Peripheral blood mononuclear cell (primary cell): ENCODE results near the gene HVCN1.

DNA sequence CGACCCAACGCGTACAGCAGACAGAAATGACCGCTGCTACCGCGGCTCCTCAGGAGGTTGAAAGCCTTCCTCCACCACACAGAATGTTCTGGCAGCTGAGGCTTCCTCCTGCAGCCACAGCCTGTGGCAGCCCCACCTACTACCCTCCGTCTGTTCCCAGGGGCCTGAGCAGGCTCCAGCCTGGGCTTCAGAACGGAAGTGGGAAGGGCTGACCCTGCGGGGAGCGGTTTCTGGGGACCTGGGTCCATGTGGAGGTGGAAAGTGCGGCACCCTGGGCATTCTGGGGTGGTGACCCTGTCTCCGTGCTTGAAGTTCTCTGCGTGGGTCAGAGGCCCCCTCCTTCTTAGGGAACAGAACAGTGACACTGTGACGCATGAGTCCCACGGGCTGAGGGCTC lies 9.7 kb downstream of the MMAB start:
- PRO-cap, 8 experiments, result no peak in any of the 8 experiments

GRCh38 chr12:109845087-109845780 lies 12.0 kb upstream of the TRPV4 start:
- PRO-cap, 8 experiments, result no peak in any of the 8 experiments

GRCh38 chr12:109908214-109908787 lies 8.2 kb downstream of the TCHP start:
- PRO-cap, 8 experiments, result no peak in any of the 8 experiments

- PRO-cap, 8 experiments, result no peak in any of the 8 experiments
Observed at GRCh38 chr12:109932658-109933436, 32.8 kb downstream of the TCHP start.

DNA sequence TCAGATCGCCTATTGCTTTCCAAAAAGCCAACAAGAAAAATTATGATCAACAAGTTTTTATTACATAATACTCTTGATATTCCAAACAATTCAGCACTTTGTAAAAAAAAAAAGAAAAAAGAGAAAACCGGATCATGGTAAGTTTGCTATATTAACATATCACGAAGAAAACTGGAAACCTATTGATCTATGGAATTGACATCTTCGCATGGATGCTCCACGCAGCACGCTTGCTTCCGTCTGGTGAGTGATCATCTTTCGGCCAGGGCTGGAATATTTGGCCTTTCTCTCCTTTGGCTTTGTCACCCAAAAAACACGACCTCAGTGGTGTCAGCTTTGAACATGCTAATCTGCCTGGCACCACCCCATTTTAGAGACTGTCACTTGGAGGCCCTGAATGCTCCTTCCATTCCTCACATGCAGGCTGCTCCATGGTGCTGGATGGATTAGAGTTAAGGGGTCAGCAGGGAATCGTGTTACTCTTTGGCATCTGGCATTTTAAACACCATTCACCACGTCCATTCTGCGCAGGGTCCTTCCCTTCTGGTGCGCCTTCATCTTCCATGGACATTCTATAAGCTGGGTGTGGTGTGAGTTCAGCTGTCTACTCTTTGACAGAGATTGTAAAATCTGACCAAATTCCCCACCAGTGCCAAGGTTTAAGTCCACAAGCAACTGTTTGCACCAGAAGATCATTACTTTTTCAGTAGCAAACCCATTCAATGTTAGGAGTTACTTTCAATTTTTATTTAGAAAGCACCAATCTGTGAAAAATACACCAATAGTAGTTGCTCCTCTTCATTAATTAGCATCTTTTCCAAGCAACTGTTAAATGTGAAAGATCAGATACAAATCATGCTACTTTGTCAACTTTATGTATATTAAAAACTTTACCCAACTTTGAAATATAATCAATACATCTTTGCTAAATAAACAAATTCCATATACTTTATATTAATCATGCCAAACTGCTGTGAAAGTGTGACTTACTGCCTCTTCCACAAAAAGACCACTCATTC lies 47.8 kb downstream of the GIT2 start:
- PRO-cap, 8 experiments, result no peak in any of the 8 experiments

- PRO-cap, 8 experiments, result no peak in any of the 8 experiments
Observed at GRCh38 chr12:110023307-110024367, 24.4 kb downstream of the ANKRD13A start.

DNA sequence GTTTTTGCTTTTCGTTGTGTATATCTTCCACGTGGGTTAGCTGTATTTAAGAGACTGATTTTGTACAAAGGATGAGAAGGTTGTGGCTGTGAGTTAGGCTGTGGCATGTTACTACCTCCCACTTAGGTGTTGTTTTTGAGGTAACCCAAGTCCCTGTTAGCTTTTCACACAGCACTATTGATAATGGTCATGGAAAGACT lies 12.5 kb downstream of the C12orf76 start:
- PRO-cap, 8 experiments, result no peak in any of the 8 experiments

- PRO-cap, 8 experiments, result no peak in any of the 8 experiments
Observed at GRCh38 chr12:110199594-110200199, 75.5 kb downstream of the IFT81 start.

GRCh38 chr12:110340605-110341120 lies 59.6 kb downstream of the ATP2A2 start:
- PRO-cap, 8 experiments, result peak in 1 of 8 experiments; most common plus-strand start chr12:110340665 (in 1)

DNA sequence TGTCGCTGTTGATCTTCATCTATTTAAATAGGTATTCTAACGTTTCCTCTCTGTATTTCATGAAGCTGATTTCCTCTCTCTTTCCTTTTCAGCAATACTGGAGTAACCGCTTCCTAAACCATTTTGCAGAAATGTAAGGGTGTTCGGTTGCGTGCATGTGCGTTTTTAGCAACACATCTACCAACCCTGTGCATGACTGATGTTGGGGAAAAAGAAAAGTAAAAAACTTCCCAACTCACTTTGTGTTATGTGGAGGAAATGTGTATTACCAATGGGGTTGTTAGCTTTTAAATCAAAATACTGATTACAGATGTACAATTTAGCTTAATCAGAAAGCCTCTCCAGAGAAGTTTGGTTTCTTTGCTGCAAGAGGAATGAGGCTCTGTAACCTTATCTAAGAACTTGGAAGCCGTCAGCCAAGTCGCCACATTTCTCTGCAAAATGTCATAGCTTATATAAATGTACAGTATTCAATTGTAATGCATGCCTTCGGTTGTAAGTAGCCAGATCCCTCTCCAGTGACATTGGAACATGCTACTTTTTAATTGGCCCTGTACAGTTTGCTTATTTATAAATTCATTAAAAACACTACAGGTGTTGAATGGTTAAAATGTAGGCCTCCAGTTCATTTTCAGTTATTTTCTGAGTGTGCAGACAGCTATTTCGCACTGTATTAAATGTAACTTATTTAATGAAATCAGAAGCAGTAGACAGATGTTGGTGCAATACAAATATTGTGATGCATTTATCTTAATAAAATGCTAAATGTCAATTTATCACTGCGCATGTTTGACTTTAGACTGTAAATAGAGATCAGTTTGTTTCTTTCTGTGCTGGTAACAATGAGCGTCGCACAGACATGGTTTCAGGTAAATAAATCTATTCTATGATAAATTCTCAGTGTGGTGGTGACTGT lies 53.0 kb downstream of the ANAPC7 start:
- PRO-cap, 8 experiments, result no peak in any of the 8 experiments

GRCh38 chr12:110469035-110469632 lies 489 bp downstream of the FAM216A start:
- PRO-cap, 8 experiments, result peak in 8 of 8 experiments; most common plus-strand start chr12:110469535 (in 6); most common minus-strand start chr12:110469452 (in 6)

- PRO-cap, 8 experiments, result no peak in any of the 8 experiments
Observed at GRCh38 chr12:110537483-110538330, 35.6 kb downstream of the RAD9B start.

DNA sequence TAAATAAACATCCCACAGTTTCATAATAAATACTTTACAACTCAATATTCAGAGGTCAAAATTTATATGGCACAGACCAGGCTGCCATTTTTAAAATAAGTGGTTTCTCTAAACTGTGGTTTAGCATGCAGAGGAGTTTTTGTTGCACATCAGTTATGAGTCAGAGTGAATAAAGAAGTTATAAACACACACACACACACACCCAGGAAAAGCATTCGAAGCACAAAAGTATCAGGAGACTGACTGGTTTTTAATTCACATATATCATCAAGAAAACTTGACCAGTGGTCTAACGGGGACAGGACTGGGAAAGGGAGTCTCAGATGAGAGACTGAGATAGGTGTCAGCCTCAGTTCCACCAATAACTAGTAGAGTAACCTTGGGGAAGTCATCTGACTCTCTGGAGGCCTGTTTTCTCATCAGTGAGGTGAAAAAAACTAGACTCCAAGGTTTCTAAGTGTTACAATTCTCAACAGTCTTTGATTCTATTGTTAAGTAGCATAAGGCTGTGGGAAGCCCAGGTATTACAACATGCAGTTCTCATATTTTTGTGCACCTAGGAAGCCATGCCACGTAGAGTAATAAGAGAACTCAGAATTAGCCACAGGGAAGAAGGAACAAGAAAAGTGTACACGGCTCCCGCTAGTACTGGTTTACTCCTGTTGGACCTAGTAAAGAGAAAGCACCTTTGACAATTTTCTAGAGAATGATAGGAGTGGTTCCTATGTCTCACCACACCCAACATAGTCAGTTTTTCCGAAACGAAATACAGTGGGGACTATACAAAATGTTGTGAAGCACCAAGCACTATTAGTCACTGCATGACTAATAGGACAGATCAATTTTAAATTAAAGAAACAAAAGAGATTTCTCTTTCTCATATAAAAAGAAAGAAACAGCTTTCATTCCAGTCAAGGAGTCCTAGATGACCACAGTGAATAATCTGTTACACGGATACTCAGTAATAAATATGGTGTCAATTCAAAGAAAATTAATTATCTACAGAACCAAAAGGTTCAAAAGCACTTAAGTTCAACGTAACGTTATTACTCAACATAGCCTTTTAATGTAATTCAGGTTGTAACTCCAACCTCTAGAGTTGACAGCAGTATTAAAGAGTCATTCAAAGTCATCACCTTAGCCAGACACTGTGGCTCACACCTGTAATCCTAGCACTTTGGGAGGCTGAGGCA lies 5.0 kb downstream of the PPTC7 start:
- PRO-cap, 8 experiments, result peak in 3 of 8 experiments; most common plus-strand start position 905 of the sequence (in 1); most common minus-strand start position 690 of the sequence (in 3)

DNA sequence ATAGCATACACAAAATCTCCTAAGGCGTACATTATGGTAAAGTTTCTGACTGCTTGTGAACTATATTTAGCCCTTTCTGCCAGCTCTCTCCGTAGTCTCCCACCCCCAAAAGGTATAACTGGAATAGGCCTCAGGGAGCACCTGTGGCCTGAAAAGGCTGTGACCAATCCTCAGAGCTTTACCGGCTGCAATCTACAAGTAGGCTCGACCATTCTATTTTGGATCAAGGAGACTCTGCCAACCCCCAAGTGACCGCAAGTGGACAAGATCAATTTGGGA lies 1.2 kb downstream of the PPTC7 start:
- PRO-cap, 8 experiments, result peak in 7 of 8 experiments; most common minus-strand start position 111 of the sequence (in 7)

DNA sequence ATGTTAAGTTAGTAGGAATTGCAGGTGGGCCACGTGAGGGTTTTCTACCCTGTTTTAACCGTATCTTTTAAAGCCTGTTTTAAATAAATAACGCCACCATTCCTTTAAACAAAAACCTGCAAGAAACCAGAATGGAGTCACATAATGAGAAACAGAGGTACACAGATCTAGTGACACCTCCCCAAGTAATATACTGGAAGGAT lies 346 bp upstream of the PPTC7 start:
- PRO-cap, 8 experiments, result no peak in any of the 8 experiments

- PRO-cap, 8 experiments, result no peak in any of the 8 experiments
Observed at GRCh38 chr12:110640078-110641090, 26.5 kb downstream of the TCTN1 start.

GRCh38 chr12:110689034-110690178 lies at the start of gene HVCN1:
Gene HVCN1, minus strand, starts transcription at chr12:110689115.
- PRO-cap, 8 experiments, result peak in 8 of 8 experiments; most common plus-strand start chr12:110689267 (in 2); most common minus-strand start chr12:110689115 (in 8)

GRCh38 chr12:110694153-110694939 lies 5.4 kb upstream of the HVCN1 start:
- PRO-cap, 8 experiments, result peak in 6 of 8 experiments; most common minus-strand start chr12:110694850 (in 6)

- PRO-cap, 8 experiments, result peak in 1 of 8 experiments; most common minus-strand start chr12:110718162 (in 1)
Observed at GRCh38 chr12:110717881-110719035, 24.4 kb downstream of the PPP1CC start.

DNA sequence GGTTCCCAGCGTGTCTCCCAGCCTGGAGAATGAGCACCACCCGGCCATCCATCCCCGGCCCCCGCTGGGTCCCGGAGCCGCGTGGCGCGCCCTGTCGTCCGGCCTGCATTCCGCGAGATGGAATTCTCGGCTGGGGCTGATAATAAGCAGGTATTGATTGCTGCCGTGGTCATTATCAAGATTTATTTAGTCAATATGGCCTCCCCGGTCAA lies 13.0 kb downstream of the CUX2 start:
- PRO-cap, 8 experiments, result peak in 1 of 8 experiments; most common minus-strand start position 130 of the sequence (in 1)